Smooth muscle cell (in vitro differentiated cells): ENCODE results near the genes IL33, TPD52L3, DMAC1 and MPDZ.

GRCh38 chr9:5839355-5839738, 6.4 kb upstream of the ERMP1 start:
- RAMPAGE, long total RNA, result no peak

GRCh38 chr9:5879538-5879832, 11.2 kb upstream of the MLANA start:
- RAMPAGE, long total RNA, result no peak

- RAMPAGE, long total RNA, result no peak
These were observed 8.1 kb downstream of the MLANA start for GRCh38 chr9:5898780-5899167.

GRCh38 chr9:6029536-6030131, 14.2 kb upstream of the RANBP6 start:
- RAMPAGE, long total RNA, result no peak

DNA sequence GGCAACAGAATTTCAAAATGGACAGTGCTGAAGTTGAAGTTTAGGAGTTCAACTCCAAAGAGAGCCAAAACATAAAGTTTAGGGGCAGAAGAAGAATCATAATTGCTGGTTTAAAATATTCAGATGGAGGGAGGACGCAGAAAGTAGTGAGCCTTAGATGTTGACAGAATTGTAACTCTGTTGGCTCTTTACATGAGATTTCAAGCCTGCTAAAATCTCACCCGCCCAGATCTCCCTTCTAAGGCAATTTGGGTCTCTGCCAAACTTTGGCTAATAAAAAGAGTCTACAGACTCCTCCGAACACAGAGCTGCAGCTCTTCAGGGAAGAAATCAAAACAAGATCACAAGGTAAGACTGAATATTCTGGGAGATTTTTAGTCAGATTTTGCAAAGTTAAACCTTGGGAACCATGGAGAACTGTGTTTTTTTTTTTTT, at the start of gene IL33:
Gene IL33, plus strand, starts transcription at position 303 of the 435 bp plus-strand sequence.
- RAMPAGE, long total RNA, result start-site peak on the plus strand centred at position 303 of the sequence, 8 bp wide, 62 and 38 reads in 2 replicates

DNA sequence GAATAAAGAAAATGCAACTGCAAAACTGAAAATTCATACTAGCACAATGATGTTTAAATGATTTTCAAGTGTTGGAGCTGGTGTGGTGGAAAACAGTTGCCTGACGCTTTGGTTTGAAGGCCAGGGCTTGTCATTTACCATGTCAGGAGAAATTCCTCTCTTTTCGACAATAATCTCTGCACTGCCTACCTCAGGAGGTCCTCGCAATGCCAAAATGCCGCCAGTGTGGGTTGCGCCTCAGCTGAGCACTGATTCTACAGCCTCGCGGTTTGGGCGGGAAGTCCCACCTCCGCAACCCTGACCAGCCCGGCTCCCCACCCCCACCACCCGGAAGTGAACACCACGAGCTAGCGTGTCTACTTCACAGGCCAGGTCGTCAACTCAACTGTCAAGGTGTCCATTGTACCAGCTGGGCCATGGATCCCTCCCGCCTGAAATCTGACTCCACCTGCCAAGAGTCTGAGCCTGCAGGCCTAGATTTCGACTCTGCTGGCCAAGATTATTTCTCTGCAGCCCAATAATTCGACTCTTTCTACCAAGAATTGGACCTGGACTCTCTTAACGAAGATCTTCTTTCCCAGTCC, at the start of gene TPD52L3:
Gene TPD52L3, plus strand, starts transcription at position 364 of the 584 bp plus-strand sequence.
- RAMPAGE, long total RNA, result no peak

DNA sequence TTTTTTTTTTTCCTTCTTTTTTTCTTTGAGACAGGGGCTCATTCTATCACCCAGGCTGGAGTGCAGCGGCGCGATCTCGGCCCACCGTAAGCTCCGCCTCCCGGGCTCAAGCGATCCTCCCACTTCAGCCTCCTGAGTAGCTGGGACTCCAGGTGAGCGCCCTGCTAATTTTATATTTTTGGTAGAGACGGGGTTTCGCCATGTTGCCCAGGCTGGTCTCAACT, 36.2 kb upstream of the GLDC start:
- RAMPAGE, long total RNA, result no peak

DNA sequence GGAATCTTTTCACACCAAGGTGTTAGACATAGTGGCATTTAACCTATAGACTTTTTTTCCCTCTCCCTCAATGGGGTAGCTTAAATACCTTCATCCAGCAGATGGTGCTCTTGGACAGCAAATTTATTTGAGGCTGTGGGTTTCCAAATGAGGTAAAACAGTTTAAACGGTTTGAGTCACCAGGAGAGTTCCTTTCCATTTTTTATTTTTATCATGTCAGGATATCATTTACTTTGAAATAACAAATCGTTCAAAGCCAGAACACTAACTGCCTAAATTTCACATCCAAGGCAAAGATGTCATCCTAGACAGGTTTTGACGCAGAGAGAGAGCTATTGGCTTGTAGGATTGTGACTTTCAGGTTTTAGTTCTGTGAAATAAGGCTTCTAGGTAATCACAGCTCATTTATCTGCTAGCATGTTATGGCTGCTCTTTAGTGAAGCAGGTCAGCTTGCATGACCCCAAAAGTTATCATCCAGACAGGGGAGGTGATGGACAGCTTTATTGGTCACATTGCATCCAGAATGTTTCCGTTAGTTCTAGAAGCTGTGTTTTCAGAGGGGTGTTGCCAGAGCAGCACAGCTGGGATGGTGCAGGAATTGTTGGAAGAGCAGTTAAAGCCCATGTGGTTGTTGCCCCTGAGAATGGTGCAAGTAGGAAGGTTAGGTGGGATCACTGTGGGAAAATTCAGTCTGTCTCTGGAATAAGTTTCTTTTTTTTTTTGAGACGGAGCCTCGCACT, 69.8 kb downstream of the KDM4C start:
- RAMPAGE, long total RNA, result no peak

DNA sequence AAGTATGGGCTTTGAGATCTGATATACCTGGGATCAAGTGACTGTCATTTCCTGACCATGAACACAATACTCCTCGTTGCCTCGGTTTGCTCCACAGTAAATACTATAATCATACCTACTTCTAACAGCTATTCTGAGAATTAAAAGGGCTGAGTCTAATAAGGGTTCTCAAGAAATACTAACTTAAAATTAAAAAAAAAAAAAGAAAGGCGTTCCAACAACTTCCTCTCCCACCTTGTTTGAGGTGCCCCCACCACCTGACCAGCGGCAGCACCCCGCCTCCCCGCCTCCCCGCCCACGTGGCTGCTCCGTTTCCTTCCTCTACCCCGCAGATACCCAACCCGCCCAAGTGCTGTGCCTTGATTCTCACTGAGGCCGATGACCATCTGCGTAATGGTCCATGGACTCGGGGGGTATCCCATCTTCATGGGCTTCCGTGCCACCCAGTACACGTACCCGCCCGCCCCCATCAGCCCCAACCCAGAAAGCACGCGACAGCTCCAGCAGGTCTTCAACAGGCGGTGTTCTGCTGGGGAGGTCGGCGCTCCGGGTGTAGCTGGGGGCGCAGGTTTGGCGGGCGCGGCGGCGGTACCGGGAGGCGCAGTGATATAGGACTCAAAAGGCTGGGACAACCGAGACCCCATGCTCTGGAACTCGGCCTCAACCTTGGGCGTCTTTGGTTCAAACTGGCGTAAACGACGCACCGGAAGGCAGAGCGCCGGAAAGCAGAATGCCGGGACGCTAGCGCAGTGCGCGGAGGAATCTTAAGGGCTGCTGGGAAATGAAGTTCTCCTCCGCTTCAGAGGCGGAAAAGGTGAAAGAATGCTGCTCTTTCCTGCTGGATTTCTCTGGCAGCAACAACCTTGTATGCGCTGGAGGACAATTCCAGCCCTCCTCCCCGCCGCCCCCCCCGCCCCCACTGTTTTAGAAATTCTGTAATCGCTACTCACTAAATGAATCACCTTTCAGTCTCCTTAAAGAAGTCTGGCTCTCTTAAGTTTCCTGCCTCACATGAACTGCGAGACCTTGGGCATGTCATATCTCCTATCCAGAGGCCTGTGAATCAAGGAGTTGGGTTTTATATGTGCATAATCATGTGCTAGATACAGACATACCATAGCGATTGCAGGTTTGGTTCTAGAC, at the start of gene DMAC1:
Gene DMAC1, minus strand, starts transcription at position 688 of the 1,143 bp plus-strand sequence.
- RAMPAGE, long total RNA, result start-site peak on the minus strand centred at position 668 of the sequence, 38 bp wide, 91 and 172 reads in 2 replicates

DNA sequence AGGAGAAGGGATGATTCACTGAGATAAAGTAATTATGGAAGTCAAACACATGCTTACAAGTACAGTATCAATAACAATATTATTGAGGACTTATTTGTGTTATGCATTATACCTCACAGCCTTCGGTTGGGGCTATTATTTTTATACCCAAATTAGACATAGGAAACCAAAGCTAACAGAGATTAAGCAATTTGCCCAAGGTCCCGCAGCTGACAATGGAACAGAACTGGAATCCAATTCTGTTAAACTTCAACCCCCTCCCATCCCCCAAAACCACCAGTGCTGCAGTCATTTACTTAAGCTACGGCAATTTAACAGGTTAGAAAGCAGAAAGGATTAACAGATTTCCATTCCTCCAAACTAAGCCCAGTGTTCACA, 1023.0 kb upstream of the DMAC1 start:
- RAMPAGE, long total RNA, result no peak

- RAMPAGE, long total RNA, result no peak
These were observed 792.2 kb upstream of the TYRP1 start for GRCh38 chr9:11901072-11901316.

GRCh38 chr9:13278770-13280114, at the start of gene MPDZ:
MPDZ (minus strand) TSS chr9:13279692.
- RAMPAGE, long total RNA, result start-site peak on the minus strand at chr9:13279349-13279666, 503 and 195 reads in 2 replicates

GRCh38 chr9:13568459-13569401, 289.2 kb upstream of the MPDZ start:
- RAMPAGE, long total RNA, result no peak

DNA sequence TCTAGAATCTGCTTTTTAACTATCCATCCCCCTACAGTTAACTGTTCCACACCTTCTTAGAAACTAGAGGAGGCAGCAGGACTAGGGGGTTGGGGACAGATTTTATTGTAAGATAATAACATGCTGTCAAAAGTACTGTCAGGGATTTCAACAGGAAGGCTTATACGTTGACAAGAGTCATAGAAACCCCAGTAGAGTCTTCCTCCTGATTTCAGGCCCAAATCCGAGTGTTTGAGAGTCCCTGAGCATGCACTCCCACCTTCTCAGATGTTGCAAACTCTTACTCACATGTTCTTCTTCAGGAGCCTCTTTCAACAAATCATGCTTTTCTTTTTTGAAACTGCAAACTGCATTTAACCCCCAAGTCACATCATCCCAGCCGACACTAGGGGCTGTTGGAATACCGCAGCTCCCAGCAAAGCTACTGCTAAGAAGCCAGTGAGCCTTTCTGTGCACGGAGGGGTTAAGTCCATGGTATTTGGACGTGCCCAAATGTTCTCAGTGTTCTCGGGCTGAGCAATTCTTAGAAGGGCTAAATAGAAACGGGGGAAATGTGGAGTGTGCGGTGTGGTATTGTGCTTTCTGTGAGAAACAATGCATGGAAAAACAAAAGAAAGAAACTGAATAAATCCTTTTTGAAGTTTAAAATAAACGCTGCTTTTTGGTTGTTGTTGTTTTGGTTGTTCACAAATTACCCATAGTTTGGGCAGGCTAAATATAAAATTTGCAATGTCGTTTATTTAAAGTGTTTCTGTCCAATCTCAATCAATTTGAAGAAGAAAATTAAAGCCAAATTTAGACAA, 282.9 kb downstream of the NFIB start:
- RAMPAGE, long total RNA, result no peak

- RAMPAGE, long total RNA, result no peak
These were observed 226.0 kb downstream of the NFIB start for GRCh38 chr9:14087773-14088570.

GRCh38 chr9:14203278-14203840, 110.6 kb downstream of the NFIB start:
- RAMPAGE, long total RNA, result no peak

DNA sequence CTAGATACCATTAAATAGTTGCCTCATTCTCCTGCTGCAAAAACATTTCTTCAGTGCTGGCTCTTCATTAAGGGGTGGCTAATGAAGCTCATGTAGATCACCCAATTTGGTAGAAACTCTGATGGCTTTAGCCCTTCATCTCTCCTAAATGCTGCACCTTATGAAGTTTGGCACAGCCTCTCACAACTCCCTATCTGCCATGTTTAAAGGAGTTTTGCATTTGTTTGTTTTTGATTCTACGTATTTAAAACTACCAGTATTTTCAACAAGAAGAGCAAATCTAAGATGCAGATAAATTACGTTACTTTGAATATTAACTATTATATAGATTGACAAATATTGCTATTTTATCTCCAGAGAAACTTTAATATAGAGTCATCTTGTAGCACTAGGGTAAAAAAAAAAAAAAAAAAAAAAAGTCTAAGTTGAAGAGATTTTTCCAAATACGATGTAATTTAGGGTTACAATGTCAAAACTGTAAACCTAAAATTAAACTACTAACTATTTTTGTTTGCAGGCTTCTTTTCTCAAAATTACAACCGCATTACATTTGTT, 94.9 kb downstream of the NFIB start:
- RAMPAGE, long total RNA, result no peak

DNA sequence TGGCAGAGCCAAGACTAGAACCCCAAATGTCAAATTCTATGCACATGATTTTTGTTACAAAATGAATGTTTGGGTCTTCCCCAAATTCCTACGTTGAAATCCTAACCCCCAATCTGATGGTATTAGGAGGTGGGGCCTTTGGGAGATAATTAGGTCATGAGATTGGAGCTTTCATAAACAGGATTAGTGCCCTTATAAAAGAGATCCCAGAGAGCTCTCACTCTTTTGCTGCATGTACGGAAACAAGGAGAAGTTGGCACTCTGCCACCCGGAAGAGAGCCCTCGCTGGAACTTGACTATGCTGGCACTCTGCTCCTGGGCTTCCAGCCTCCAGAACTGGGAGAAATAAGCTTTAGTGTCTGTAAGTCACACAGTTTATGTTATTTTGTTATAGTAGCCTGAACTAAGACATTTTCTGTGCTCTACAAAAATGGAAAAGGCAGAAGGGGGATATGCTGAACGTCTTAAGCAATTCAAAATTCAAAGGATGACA, 17.5 kb downstream of the NFIB start:
- RAMPAGE, long total RNA, result no peak

GRCh38 chr9:14345321-14345880, 31.5 kb upstream of the NFIB start:
- RAMPAGE, long total RNA, result no peak

DNA sequence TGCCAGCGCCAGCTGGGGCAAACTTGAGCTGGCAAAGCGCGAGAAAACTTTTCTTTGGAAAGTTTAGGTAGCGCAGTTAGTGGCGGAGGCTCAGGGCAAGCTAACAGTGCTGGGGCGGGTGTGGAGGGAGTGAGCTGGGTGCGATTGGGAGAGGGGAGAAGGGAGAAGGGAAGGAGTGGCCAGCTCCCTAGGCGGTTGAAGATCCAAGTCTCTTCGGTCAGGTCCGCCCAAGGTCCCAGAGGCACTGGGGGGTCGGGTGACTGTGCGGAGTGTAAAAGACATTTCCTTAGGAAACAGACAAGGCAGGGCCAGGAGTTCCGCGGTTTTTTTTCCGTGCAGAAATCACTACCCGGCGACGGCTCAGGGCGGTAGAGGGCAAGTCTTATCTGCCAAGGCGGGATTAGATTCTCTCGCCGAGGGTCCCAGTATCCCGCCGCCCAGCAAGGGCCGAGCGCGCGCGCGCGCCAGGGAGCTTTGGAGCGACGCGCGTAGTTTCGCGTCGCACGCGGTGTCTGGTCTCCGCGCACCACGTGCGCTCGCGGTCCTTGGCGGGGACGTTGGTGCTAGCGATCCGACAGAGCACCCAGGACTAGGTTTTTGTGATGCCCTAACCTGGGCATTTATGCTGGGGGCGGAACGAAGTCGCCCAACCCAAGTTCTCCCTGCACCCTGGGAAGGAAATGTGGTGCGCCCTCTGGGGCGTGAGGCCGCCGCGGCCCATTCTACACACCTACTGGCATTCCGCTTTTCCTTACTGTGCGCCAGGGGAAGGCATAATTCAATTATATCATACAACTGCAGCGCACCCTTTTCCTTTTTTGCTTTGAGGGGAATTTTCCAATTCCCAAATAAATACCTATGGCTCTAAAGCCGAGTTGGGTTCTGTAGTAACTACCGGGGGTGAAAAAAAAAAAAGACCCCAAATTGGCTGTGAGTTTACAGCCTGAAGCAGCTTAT, 33.8 kb upstream of the NFIB start:
- RAMPAGE, long total RNA, result no peak